ENCODE measurements around the genes UBE2S and RFPL4A.

GRCh38 chr19:55158657-55159549 is 1.4 kb upstream of the TNNI3 start:
- PRO-cap = no peak

DNA sequence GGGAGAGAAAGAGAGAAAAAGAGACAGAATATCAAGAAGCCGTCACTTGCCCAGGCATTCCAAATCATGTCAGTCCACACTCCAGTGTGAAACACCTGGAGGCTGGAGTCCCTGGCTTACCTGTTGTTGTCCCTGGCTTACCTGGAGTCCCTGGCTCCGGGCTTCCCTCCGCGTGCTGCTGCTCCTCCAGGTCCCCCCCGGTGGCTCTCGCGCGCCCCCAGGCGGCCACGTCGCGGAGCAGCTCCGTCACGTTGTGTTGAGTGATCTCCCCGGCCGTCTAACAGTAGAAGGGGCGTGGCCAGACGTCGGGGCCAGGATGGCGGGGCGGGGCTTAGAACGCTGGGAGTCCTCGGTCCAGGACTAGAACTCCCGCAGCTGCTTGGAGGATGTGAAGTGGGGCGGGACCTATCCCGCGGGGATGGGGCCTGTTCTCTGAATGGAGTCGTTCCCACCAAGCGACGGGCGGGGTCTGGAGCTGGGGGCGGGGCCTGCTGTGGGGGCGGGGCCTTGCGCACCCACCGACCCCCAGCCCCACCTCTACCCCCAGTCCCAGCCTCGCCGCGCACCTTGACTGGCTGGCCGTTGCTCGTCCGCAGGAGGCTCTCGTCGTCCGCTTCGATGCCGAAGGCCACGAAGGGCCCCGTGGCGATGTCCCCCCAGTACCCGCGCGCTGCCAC is 3.1 kb upstream of the TNNI3 start:
- PRO-cap = no peak

GRCh38 chr19:55188516-55189175 is 8.6 kb upstream of the SYT5 start:
- PRO-cap = no peak

DNA sequence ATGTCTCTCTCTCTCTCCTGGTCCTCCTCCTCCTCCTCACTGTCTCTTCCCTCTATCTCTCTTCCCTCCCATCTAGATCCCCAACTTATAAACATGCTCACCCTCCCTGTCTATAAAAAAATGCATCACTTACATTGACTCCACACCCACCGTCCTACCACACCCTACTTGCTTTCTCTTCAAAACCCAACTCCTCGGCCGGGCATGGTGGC is 2.3 kb upstream of the PTPRH start:
- PRO-cap = no peak

DNA sequence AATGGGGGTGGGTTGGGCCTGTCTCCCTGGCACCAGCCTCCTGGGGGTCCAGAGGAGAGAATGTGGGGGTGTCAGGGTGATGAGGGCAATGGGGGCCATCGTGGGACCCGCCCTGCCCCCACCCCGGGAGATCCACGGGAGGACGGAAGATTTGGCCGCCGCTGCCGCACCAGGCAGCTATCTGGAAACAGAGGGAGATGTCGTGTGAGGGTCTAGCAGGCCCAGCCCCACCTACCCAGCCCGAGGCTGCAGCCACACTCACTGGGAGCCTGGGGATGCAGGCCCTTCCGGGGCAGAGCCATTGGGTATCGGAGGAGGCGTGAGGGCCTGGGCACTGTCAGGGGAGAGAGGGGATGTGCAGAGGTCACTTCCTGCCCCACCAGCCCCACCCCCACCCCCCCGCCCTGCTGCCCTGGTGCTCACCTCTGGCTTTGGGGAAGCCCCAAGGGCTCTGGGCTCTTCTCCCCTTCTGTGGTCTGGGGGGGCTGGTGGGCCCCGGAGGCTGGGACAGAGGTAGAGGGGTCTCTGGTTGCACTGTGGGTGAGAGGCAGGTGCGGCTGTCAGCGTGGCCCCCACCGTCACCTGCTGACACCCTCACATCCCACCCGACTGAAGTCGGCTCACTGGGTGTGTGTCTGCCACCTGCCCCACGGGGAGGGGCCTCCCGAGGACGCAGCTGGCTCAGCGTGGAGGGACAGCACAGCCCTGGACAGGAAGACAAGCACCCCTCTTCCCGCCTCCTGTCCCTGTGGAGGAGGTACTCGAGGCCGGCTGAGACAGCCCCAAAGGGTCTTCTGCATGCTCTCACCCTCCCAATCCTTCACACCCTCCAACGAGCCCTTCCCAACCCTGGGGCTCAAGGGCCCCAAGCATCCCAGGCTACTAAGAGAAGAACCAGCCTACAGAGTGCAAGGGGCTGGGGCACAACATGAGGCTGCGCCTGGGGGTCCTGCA is 2.1 kb upstream of the TMEM86B start:
- PRO-cap = no peak

DNA sequence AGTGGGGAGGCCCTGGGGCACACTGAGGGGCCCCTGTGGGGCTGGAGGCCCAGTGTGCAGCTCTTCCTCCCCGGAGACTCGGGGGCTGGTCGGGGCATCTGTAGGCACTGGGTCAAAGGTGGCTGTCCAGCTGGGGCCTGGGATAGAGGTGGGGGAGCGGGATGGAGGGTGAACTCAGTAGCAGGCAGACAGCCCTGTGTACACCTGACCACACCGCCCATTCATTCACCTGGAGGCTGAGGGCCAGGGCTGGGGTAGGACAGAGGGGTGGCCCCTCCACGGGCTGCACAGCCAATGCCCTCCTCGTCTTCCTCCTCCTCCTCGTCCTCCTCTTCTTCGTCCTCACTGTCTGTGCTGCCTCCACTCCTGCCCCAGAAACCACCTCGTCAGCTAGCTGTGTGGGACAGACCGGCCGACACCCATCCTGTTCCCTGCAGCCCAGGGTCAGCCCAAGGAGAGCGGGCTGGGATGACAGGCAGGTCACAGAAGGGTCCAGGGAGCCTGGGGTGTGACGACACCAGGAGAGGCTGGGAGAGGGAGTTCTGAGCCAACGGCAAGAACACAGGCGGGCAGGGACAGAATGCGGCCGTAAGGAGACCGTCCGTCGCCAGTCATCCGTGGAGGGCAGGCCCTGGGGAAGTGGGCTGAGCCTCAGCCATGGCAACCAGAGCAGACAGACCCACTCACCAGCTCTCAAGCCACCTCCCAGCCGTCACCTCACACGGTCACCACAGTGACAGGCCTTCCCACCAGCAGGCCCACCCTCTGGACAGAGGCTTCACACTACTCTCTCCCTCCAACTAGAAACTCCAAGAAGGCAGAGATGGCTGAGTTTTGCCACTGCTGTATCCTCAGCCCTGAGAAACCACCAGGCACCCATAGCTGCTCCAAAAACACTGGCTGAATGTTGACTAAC is 3.5 kb upstream of the TMEM86B start:
- PRO-cap = no peak

DNA sequence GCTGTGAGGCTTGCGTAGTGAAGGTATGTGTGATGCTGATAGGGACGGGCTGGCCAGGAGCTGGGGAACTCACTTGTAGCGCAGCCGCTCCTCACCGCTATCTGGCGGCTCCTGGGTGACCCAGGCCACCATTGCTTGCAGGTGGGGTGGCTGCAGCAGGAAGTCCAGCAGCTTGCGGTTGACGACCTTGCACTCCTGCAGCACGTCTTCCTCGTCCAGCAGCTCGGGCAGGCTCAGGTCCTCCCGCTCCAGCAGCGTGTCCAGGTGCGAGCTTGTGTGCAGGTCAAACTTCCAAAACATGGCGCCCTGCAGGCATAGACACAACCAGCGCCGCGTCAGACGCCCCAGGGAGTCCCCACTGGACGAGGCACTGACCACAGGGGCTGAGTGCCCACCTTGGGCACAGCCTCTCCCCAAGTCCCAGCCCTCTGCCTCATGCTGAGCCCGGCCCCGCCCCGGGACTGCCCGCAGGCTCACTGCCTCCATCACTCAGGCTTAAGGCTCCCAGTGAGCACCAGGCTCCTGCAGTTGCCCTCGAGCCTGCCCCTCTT is 11.9 kb downstream of the PPP6R1 start:
- PRO-cap = no peak

DNA sequence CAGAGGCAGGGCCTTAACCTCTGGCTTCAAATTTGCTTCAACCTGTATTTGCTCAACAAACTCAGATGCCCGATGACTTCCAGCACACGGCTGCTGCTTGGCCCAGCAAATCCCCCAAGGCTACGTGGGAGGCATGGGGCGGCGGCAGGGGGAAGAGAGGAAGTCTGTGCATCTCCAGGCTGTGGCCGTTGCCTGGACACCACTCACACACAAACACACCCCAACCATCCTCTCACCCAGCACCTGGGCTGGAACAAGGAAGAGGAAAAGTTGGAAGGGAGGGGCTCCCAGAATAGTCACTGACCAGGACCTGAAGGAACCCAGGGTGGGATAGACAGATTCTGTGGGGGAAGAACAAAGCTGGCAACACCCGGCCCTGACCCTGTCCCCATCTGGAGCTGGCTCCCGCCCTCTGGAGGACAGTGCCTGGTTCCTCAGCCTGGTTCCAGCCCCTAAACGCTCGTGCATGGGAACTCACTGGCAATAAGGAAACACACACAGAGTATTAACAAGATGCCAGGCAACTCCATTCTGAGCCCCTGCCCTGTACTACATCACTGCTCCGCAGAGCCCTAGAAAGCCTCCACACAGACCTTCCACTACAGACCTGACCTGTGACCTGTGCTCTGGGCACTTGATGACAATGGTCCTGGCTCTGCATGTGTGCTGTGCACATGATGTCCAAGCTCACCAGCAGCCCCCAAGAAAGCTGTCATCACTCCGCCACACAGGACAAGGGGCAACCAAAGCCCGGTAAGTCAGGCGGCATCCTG is 11.1 kb downstream of the PPP6R1 start:
- PRO-cap = no peak

- PRO-cap = no peak
These were observed 5.9 kb upstream of the KMT5C start for GRCh38 chr19:55333629-55334324.

DNA sequence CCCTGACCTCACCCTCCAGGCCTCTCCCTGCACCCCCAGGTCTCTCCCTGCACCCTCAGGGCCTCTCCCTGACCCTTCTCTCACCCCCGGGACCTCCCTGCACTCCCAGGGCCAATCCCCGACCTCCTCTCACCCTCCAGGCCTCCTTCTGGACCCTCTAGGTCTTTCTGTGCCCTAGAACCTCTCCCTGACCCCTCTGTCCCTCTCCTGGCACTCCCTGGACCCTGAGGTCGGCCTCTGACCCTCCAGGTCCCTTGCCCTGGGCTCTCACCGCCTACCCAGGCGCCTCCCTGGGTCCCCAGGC is 541 bp downstream of the KMT5C start:
- PRO-cap = no peak

DNA sequence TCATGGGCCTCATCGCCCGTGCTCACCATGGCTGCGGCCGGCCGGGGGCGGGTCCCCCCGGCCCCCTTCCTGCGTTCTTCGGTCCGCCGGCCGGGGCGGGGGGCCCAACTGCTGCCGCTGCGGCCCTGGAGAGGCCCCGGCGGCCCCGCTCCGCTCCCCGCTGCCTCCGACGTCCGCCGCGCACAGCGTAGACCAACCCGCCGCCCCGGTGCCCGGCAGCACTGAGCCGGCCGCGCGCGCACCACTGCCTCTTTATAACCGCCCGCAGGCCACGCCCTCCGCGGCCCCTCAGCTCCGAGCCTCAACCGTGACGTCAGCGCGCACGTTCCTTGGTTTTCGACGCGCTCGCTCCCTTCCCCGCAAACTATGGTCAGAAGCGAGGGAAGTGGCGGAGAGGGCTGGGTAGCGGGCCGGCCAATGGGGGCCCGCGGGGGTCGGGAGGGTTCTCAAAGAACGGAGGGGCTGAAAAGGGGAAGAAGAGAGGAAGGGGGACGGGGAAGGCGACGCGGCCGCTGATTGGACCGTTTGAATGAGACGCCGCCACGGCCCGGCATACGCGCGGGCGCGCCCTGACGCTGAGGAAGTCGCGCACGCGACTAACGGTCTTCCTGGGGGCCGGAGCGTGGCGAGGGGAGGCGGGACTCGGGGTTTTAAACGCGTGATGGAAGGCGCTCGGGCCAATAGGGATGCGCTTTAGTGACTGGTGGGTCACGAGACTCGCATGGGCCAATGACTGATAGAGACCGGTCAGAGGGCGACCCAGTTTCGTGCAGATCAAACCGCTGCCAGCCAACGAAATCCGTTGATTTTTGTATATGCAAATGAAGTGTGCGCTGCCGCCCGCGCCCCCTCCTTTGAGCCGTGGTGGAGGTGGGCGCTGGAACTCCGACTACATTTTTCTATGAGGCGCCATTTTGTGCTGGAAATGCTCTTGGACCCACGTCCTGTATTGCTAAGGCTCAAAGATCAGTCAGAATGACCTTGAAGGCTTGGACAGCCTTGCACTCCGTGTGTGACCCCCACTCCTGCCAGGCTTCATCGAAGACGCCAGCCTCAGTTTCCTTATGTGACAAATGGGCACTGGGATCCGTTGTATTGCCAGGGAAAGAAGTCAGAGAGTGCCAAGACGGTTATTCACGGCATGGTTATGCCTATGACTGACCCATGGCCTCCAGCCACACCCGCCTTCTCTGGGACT is at the start of gene UBE2S:
UBE2S (minus strand) TSS at position 228 of the 1,198 bp plus-strand sequence.
- PRO-cap = bidirectional peak, plus-strand start at position 360 of the sequence, minus-strand start at position 228 of the sequence; bidirectional peak, plus-strand start at position 904 of the sequence, minus-strand start at position 598 of the sequence

- PRO-cap = no peak
These were observed 12.2 kb upstream of the UBE2S start for GRCh38 chr19:55419816-55420059.

- PRO-cap = no peak
These were observed 816 bp upstream of the ZNF580 start for GRCh38 chr19:55639901-55640470.

DNA sequence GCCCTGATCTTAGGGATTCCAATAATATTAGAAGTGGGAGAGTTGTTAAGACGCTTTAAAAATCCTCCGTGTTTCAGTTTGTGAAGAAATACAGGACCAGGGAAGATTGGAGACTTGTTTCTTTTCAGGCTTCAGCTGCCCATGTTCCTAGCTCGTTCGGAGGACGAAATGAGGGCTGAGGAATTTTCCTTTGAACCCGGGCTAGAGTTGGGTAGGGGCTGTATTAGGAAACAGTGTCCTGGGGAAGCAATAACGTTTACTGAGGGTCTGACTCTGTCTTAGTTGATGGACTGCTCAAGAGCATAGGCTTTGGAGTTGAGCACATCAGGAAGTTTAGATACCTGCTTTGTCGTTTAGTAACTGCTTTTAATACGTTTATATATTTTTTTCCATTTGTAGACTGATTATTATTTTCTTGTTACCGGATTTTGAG is 1.3 kb downstream of the U2AF2 start:
- PRO-cap = no peak

GRCh38 chr19:55675817-55676379 is 872 bp downstream of the EPN1 start:
- PRO-cap = no peak

DNA sequence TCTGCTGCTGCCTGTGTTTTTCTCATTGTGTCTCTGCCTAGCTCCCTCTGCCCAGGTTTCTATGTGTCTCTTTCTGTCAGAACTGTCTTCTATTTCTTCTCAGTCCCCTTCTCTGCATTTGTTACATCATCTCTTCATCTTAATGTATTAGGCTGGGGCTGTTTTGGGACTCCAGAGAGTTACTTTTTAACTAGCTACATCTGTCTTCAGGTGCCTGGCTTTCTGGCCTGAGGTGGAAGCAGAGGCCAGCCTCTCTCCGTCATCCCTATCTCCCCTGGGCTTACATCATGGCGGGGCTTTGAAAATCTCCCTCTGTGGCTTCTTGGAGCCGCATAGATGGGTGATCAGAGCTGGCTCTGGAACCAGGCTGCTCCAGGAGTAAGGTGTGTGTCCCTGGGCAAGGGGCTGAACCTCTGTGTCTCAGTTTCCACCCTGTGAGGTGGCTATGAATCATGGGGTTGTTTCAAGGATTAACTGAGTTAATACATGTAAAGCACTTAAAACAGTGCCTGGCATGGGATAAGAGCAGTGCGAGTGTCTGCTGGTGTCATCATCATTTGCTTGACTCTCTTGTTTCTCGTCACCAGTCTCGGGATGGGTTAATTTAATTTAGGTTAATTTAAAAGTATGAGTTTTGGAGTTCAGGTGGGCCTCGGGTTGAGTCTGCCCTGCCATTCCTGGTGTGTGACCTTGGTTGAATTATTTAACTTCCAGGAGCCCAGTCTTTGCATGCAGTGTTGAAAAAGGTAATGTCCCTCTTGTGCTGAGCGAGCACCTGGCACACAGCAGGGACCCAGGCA is 2.0 kb downstream of the EPN1 start:
- PRO-cap = no peak

- PRO-cap = no peak
These were observed at the start of gene RFPL4A for GRCh38 chr19:55758918-55759325. RFPL4A (plus strand) TSS chr19:55759097.

- PRO-cap = no peak
These were observed 37.0 kb downstream of the ZNF787 start for GRCh38 chr19:56083999-56084629.

GRCh38 chr19:56095233-56095701 is 25.8 kb downstream of the ZNF787 start:
- PRO-cap = no peak

GRCh38 chr19:56108301-56108660 is 12.8 kb downstream of the ZNF787 start:
- PRO-cap = no peak